ENCODE measurements around the genes TMEM170A and MAF.

GRCh38 chr16:75420744-75421417 is 12.4 kb downstream of the CFDP1 start:
- PRO-cap: bidirectional peak, plus-strand start at chr16:75421189, minus-strand start at chr16:75421006

- PRO-cap: bidirectional peak, plus-strand start at chr16:75464501, minus-strand start at chr16:75464400; bidirectional peak, plus-strand start at chr16:75464598, minus-strand start at chr16:75464625; unidirectional peak, minus-strand start at chr16:75464691
Observed at GRCh38 chr16:75464095-75465224, at the start of gene TMEM170A. Gene TMEM170A, minus strand, starts transcription at chr16:75464689.

GRCh38 chr16:75486058-75486542 is 9.1 kb downstream of the CHST6 start:
- PRO-cap: no peak

- PRO-cap: no peak
Observed at GRCh38 chr16:75527677-75528354, 8.1 kb downstream of the CHST5 start.

- PRO-cap: no peak
Observed at GRCh38 chr16:75620149-75620934, 2.7 kb downstream of the ADAT1 start.

GRCh38 chr16:77212663-77213386 is 13.6 kb downstream of the SYCE1L start:
- PRO-cap: unidirectional peak, minus-strand start at chr16:77213026

DNA sequence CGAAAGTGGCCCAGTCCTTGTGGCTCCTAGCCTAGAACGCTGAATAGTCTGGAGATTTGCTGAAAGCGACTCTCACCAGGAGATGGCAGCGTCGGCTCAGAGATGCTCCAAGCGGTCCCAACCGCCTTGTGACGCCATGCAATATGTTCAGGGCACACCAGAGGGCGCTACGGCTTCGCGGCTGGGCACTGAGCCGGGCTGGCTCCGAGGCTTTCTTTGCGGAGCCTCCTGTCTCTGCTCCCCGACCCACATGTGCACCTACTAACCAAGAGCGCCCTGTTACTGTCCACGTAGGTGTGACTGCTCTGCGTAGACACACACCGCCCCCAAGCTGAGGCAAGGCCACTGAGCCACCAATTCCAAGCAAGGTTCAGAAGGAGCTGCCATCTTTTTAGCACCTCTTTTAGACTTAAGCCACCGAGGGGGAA is 36.9 kb downstream of the SYCE1L start:
- PRO-cap: no peak

- PRO-cap: no peak
Observed at GRCh38 chr16:77859521-77859925, 71.2 kb downstream of the VAT1L start.

DNA sequence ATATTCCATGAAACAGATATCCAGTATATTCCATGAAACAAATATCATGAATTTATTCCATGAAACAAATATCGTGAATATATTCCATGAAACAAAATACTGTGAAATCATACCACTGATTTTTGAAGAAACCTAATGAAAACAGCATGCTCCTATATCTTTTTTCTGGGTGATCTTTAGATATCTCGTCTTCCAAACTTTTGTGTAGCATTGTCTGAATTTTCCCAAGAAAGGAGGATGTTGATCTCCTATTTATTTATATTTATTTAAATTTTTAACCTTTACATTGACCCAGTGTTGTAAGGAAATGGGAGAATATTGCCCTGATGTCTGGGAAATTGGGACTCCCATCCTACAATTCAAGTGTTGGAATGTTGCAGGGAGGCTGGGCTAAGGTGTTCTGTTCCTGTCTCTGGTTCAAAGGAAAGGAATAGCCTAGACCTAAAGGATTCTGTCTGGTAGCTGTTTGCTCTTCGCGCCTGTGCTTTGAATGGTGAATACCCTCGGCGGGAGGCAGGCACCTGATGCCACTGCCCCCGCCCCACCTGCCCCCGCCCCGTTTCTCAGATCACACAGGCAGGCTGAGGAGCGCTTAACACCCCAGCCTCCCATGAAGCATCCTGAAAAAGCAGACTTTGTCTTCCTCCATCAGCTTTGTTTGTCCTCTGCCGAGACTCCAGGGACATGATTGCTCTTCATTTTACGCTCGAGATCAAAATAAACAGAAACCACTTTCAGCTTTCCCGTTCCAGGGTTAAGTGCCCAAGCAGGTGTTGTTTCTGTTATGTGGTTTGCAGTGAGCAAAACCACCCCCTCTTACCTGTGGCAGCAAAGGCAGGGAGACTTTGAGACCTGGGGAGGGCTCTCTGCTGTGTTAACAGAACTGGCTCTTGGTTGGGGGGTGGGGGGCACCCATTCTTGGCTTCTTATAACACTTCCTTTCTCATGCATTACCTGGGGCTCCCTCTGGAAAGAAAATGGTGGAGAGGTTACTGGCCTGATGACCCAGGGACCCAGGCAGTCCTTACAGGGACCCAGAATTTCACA is 452.0 kb downstream of the WWOX start:
- PRO-cap: no peak

DNA sequence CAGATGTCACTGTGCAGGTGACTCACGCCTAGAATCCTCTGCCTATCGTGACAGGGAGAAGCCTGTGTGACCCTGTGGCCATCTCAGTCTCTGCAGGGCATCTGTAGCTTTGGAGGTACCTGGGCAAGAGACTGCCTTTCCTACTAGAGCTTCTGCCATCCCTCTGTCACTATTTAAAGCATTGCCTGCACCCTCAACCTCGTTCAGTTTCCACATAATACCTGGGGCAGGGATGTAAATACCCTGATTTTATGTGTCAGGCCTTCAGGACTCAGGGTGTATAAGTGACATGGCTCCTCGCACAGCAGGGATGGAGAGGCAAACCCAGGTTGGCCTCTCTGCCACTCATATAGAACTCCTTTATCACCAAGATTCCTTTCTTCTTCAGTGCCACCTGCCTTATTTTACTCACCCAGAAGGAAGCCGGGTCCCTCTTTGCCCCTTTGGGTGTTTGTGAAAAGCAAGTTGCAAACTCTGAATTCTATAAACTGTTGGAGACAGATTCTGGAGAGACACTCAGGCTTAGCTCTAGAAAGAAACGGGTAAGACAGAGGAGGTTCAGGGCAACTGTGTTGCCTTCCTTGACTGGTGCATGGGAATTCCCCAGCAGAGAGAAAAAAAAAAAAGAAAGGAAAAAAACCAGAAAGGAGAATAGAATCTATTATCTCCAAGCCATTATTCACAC is 501.5 kb downstream of the WWOX start:
- PRO-cap: no peak

DNA sequence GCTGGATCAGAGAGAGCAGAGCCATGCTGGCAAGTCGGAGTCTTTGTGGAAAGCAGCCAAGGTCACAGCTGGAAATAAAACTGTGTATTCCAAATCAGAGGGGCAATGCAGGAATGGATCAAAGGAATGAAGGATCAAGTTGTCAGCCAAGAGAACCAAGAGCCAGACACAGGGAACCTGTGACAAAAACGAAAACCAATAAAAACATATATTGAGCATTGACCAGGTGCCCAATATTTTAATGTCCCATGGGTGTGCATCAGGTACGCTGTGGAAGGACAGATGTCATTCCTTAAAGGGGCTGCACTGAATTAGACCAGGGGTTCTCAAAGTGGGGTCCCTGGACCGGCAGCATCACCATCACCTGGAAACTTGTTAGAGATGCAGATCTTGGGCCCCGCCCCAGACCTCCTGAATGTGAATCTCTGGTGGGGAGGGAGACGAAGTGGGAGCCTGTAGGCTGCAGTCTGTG is 596.2 kb downstream of the WWOX start:
- PRO-cap: no peak

GRCh38 chr16:78706607-78706839 is 607.1 kb downstream of the WWOX start:
- PRO-cap: no peak

- PRO-cap: no peak
Observed at GRCh38 chr16:79595194-79595633, 5.3 kb downstream of the MAF start.

GRCh38 chr16:79600113-79601023 is at the start of gene MAF:
Gene MAF, minus strand, starts transcription at chr16:79600737.
- PRO-cap: no peak

GRCh38 chr16:79721252-79721794 is 120.8 kb upstream of the MAF start:
- PRO-cap: no peak

DNA sequence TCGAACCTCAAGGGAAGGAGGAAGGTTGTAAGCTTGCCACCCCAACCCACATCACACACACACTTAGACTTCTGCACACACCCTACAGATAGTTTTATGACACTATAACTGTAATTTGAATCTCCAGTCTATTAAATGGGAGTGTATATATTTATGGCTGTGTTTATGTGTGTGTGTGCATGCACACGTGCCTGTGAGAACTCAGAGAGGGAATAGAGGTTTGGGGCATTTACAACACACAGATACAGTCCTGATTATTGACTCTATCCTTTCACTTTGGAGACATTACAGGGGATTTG is 171.5 kb upstream of the MAF start:
- PRO-cap: no peak

DNA sequence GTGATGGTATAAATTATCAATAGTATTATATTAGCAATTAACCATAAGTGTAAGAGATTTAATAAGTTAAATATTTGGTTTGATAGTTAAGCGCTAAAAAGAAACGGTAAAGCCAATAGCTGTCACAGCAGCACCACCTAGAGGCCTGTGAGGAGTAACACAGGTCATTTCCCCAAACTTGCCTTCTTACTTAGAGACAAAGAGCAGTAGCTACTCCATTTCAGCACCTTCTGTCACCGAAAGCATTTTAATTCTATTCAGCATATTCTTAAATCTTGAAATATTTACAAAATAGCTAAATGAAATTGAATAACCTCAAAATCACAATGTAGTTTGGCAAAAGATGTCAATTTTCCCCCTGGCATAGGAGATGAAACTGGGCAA is 14.3 kb upstream of the DYNLRB2 start:
- PRO-cap: unidirectional peak, plus-strand start at position 96 of the sequence

- PRO-cap: no peak
Observed at GRCh38 chr16:80718287-80718853, 86.0 kb downstream of the CDYL2 start.

GRCh38 chr16:80937932-80938825 is 68.5 kb downstream of the CMC2 start:
- PRO-cap: bidirectional peak, plus-strand start at chr16:80938276, minus-strand start at chr16:80938075; unidirectional peak, plus-strand start at chr16:80938466

- PRO-cap: no peak
Observed at GRCh38 chr16:80981056-80981595, 25.6 kb downstream of the CMC2 start.